Hair follicular keratinocyte (primary cell): ENCODE measurements around a stretch of chr18.

DNA sequence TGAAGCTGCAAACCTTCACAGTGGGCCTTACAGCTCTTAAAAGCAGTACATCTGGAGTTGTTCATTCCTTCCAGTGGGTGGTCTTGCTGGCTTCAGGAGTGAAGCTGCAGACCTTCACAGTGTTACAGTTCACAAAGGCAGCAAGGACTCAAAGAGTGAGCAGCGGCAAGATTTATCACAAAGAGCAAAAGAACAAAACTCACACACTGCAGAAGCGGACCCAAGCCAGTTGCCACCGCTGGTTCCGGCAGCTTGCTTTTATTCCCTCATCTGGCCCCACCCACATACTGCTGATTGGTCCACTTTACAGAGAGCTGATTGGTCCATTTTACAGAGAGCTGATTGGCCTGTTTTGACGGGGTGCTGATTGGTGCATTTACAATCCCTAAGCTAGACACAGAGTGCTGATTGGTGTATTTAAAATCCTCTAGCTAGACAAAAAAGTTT lies 37.3 kb upstream of the ZNF532 start:
- RAMPAGE, long total RNA = no peak

DNA sequence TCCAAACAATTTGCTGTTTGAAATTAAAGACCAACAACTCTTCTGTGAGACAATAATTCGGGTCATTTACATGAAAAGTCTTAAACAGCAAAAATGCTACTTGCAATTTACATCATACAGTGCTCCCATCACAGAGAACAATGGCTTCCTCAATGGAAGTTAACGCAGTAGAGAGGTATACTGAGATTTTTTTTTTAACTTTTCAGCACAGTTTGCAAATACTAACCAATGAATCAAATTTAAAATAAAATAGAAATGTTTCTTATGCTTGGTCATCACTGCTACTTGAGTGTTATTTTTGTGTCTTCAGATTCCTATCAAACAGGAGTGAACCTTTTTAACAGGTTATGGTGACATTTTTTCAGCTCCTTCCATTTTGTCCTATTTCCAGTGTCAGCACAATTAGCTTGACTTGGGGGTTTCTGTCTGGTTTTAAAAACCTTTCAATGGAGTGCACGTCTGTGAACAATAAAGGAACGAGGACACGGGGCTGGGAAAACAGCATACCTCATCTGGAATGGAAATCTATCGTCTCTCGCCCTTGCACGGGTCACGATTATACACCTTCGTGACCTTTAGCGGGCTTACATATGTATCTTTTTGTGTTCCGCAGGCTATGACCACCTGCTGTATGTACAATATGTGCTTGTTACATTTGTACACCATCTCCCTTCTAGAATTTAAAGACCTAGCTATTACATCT lies 2.5 kb upstream of the ZNF532 start:
- RAMPAGE, long total RNA = no peak

DNA sequence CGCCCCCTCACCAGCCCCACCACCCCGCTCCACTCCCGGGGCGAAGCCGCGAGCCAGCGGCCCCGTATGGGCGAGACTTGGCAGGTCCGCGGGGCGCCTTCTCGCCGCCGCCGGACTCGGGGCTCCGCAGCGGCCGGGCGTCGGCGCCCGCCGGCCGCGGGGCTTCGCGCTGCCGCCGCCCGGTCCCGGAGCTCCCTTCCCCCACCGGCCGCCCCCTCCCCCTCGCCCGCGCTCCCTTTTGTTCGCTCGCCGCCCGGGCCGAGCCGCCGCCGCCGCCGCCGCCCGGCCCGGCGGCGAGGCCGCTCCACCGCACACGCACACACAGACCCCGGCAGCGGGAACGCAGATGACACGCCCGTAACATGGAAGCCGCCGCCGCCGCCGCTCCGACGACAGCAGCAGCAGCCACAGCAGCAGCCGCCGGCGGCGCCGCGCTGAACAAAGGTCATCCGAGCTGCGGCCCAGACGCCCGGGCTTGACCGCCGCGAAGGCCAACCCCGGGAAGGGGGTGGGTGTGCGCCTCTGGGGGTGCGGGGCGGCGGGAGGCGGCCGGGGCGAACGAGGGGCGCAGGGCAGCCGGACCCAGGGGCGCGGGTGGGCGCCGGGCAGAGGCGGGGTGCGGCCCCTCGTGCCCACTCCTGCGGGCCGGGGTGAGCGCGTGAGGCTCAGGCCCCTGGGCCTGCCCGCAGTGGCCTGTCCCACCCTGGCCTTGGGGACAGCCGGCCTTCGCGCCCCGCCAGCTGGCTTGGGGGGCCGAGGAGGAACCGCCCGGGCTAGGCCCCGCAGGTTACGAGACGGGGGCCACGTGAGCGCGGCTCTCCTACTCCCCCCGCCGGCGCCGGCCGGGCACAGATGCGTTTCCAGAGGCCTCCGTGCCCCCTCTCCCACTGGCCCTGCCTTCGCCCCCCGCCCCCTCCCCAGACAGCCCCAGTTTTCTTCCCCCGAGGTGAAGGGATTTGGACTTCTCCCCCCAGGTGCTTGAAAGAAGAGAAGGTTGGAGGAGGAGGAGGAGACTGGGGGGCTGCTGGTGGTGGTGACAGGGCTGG lies 1.1 kb upstream of the ZNF532 start:
- RAMPAGE, long total RNA = no peak

- RAMPAGE, long total RNA = no peak
Measured at GRCh38 chr18:59265297-59266010, 7.8 kb downstream of the RAX start.

DNA sequence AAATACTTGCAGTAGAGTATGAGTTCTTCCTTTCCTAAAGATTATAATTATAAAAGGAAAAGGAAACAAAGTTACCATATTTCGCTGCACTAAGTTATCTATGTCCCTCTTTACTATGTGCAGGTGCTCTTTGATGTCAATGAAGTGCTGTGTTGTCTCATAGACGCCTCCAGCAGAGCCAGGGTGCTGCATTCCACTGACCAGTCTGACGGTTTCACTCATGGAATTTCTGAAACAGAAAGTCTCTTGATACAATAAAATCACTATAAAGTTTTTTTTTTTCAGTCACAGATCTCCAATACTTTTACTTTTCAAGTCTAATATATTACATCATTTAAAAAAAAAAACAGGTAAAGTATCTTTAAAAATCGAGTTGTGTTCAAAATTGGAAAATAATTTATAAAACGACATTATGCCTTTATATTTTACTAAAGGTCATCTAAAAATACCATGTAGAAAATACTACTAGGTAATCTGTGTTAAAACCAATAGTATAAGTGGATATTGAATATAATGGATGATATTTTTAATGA lies 14.6 kb upstream of the CPLX4 start:
- RAMPAGE, long total RNA = no peak

- RAMPAGE, long total RNA = no peak
Measured at GRCh38 chr18:59347395-59347684, 11.7 kb downstream of the LMAN1 start.

DNA sequence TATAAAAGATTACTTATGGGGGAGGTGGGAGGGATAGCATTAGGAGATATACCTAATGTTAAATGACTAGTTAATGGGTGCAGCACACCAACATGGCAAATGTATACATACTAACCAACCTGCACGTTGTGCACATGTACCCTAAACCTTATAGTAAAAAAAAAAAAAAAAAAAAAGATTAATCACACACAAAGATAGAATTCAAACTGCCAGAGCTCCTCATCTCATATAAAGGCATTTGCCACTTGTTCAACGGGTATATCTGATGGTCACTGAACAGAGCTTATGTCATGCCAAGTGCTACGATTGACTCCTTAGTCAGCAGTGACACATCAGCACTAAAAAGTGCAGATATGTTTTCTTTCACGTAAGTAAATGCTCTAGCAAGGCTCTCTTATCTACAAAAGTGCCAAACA lies 1.2 kb downstream of the LMAN1 start:
- RAMPAGE, long total RNA = no peak

- RAMPAGE, long total RNA = no peak
Measured at GRCh38 chr18:59359321-59359782, 287 bp upstream of the LMAN1 start.

DNA sequence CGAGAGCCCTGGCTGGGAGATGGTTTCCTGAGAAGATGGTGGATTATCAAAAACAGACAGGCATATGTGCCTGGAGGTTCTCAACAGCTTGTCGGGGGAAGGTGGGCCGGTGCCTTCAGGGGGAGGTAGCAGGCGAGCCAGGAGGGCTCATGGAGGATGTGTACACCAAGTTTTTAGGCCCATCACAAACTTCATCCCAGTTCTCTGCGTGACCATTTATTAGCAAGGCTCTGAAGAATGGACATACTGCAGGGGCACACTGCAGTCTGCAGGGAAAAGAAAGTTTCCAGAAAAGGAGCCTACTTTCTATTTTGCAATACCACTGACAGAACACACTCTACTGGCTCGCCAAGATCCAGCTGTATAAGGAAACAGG lies 67.5 kb downstream of the CCBE1 start:
- RAMPAGE, long total RNA = no peak

DNA sequence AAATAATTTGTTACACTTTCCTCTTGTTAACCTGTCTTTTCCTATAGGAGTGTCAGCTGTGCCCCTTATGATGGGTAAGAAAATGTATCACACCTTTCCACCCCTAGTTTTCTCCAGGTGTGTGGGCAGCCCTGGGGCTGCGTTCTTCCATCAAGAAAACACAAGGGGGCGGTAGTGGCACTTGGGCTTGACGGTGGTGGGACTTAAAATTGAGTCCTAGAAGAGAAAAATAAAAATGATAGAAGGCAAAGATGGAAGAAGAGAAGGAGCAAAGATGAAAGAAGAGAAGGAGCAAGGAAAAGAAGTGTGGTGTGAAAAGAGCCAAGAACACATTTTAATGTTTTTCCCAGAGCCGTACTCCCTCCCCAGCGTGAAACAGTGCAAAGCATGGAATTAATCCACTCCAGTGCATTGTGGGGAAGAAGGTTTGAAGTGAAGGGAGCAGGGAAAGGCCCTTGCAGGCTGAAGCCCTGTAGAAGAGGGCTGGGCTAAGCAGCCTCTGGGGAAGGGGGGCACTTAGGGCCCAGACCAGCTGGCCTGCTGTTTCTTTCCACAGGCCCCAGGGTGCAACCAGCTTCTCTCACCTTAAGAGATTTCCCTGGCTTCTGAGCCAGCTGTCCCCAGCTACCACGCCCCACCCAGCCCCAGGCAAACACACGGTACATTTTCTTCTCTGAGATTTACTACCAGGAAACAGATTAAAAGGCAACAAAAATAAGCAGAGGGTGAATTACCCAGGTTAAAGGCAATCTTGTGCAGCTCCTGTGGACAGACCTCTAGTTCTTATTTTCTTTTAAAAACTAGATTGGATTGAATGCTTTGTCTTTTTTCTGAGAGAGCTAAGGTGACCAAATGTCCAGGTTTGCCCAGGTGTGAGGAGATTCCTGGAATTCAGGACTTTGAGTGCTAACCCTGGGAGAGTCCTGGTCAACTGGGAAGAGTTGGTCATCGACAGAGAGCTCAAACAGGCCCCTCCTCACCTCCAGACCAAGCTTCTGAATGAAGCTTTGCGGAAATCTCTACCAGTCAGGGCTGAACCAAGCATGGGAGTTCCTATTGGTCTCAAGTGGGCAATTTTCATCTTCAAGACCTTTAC lies 256.6 kb downstream of the RNF152 start:
- RAMPAGE, long total RNA = no peak

DNA sequence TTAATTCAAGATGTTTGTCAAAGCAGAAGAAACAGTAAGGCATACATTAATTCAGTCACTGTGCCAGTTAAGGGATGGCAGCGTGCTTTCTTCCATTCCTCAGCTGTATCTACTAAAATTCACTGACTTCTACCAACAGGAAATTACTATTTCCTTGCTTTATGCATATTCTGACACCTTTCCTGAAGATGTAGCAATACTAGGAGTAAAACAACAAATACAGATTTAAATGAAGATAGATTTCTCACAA lies 59.9 kb downstream of the RNF152 start:
- RAMPAGE, long total RNA = no peak

DNA sequence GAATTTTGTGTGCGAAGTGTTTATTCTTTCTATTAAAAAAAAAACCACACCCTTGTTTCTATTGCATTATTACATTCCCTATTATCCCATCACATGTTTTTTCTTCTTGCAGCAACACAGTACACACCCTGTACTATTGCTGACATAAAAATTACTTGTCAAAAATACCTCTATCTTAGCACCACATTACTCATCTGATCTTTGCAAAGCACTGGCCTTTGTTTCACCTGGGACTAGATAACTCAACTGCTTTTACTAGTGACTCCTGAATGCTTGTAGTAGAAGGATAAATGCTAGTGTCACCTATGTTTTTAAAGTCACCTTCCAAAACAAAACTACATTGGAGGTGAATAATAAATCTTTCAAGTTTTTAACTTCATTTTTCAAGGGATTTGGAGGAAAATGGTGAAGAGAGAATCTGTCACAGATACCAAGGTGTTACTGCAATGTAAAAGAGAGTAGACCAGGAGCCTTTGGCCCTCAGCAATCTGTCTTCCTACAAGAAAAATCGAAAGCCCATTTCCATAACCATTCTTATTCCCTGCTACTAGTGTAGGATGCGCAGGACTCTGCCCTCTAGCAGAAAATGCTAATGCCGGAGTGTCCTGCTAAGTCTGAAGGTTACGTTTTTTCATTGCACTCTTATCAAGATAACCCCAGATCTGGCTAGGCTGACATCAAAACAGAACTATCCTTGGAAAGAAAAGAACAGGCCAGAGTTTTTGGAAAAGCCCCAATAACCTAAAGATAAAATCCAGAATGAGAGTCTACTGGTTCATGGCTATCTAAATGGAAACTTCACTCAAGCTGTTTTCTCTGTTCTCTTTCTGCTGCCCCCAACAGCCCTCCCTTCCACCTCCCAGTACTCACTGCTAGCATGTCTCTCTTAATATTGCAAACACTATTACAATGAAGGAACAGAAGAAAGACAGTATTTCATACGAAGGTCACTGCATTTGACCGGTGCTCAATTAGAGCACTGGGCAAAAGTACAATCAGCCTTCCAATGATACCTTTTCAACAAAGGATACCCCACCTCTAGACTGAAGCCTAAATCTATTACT lies 1.1 kb downstream of the RNF152 start:
- RAMPAGE, long total RNA = no peak

DNA sequence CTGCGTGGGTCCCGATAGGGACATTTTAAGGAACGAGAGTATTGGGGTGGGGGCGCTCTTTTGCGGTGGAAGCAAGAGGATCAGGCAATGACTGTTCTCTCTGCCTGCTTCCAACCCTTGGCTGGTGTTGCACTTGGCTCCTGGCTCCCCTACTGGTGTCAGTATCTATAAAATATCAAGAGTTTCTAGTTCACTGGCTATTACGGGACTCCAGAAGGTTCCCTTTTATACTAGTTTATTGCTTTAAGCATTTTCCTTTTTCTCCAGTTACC lies 991 bp downstream of the RELCH start:
- RAMPAGE, long total RNA = no peak

- RAMPAGE, long total RNA = no peak
Measured at GRCh38 chr18:62523542-62523663, 578 bp downstream of the ZCCHC2 start.

GRCh38 chr18:62524654-62525173 lies 1.9 kb downstream of the ZCCHC2 start:
- RAMPAGE, long total RNA = no peak

DNA sequence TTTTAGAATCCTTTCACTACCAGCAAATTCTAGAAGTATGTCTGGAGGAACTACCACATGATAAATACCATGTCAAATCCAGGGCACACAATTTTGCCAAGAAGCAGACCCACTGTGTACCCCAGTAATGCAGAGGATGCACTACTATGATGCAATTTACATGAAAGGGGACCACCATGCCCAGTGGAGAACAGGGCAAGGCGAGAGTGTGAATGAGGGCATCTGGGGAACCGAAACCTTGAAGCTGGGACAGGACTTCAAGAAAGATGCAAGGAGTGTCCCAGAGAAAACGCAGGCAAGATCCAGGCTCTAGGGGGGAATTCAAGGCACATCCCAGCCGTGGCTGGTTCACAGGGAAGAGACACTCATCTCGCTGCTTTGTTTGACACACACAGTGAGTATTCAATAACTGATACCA lies 64.3 kb upstream of the PHLPP1 start:
- RAMPAGE, long total RNA = no peak

- RAMPAGE, long total RNA = no peak
Measured at GRCh38 chr18:62716849-62717962, 1.9 kb downstream of the PHLPP1 start.

- RAMPAGE, long total RNA = no peak
Measured at GRCh38 chr18:62877331-62877968, 162.1 kb downstream of the PHLPP1 start.

DNA sequence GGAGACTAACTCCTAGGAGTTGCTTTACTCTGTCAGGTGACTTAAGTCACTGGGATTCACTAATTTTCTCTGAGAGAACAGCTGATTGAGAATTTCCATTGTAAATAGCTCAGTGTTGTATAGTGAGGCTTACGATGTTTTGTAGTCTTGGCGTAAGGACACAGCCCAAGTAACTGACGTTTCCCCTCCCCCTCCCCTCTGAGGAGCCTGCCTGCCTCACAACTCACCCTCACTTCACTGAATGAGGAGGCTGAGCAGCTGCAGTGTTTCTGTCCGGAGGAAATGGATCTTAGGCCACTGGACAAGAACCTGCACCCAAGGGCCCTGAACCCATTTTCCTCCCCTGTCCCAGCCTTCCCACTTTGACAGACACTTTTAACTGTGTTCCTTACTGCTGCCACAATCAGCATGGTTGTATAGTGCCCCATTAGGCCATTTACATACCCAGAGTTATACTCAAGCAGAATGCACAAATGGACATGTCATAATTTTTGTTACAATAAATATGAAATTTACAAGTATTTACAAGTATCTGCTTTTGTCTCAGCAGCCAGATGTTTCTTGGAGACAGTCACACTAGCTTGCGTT lies 264.7 kb downstream of the PHLPP1 start:
- RAMPAGE, long total RNA = no peak

- RAMPAGE, long total RNA = no peak
Measured at GRCh38 chr18:63152755-63153139, 166.8 kb downstream of the BCL2 start.